GM19240 (cell line): ENCODE measurements around a stretch of chr11.

GRCh38 chr11:95092696-95093547, 3.3 kb downstream of the ENDOD1 start:
- RRBS = no CpG with 5 or more reads among the region's 3 CpGs

- RRBS = no CpG with 5 or more reads among the region's 5 CpGs
These were observed 39.8 kb downstream of the ENDOD1 start for GRCh38 chr11:95129333-95129961.

GRCh38 chr11:95229835-95230540, 1.0 kb downstream of the SESN3 start:
- RRBS = 0% methylated on average over 2 of the region's 25 CpGs

DNA sequence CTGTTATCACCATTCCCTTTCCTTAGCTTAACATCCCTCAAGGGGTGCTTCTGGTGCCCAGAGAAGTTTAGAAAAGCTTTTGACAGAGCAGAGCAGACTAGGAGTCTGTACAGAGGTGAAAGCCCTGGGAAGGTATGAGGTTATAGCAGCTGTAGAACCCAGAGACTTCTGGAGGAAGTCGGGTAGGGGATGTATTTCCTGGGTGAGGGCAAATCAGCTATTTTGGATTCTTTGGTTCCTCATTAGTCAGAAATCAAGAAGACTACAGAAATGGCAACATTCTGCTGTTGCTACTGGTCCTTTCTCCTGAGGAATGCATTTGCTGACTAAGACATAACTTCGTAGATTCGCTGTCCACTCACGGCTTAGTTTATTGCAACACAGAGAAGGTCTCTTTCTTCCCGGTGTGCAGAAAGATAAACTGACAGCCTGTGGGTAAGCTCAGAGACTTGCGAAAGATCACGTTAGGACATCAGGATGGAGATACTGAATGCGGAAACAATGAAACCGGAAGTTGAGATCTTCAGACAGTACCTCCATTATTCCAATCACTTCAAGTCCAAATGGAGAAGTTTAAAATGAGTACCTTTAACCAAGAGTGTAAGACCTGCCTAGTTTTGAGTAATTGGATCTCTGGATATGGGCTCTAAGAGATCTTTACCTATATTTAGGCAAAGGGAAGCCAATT, 25.4 kb upstream of the SESN3 start:
- RRBS = 61% methylated on average over 3 of the region's 9 CpGs

GRCh38 chr11:95495538-95496263, 264.7 kb upstream of the SESN3 start:
- RRBS = no CpG with 5 or more reads among the region's 5 CpGs

- RRBS = no CpG with 5 or more reads among the region's 5 CpGs
These were observed 78.4 kb downstream of the FAM76B start for GRCh38 chr11:95711181-95711515.

GRCh38 chr11:95876634-95877212, 47.2 kb downstream of the MTMR2 start:
- RRBS = no CpG with 5 or more reads among the region's 2 CpGs

DNA sequence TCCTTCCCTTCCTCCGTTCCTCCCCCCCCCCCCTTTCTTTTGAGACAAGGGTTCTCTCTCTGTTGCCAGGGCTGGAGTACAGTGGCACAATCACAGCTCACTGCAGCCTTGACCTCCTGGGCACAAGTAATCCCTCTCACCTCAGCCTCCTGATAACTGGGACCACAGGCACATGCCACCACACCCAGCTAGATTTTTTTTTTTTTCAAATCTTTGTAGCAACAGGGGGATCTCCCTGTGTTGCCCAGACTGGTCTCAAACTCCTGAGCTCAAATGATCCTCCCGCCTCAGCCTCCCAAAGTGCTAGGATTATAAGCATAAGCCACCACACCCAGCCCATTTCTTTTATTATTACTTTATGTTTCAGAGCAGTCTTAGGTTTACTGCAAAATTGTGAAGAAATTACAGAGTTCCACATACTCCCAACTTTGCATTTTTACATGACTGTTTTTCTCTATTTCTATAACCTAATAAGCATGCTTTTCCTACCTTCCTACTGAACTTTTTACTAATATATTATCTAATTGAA, 159.6 kb downstream of the MAML2 start:
- RRBS = no CpG with 5 or more reads among the region's 2 CpGs

- RRBS = no CpG with 5 or more reads among the region's 1 CpG
These were observed 134.7 kb downstream of the MAML2 start for GRCh38 chr11:96208151-96208769.

DNA sequence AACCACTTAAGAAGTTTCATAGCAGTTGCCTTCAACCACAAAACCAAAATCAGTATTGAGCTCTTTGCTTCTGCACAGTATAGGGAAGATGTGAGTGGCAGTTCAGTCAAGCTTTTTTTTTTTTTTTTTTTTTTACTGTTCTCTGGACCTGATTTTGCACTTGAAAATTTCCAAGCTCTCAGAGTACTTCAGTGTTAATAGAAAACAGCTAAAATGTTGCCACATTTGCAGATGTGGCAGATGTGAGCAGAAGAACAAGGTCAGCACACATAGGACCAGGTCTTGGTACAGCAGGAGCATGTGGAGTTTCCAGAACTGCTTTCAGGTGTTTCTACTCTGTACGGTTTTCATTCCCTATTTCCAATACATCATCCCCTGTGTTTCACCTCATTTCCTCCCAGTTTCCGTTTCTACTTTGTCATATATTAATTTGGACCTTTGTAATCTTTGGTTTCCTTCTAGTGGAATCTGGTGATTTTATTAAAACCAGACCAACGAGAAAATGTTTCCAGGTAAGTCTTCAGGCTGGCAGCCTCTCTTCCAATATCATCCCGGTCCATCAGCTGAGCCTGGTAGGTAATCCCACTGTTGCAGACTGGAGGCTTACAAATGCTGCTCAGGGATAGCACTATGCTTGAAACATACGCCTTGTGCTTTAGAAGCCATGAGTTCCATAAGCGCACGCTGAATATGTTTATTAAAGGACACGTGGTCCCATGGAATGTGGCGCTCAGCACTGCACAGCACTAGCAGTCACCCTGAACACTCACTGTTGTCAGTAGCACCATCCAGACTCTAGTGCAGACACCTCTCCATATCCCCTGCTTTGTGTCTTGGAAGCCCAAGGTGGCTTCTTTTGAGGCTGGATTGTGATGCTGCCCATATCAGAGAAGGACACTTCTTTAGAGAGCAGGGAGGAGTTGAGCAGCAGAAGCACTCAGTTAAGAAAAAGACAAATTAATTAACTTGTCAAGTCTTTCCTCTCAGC, 121.1 kb downstream of the MAML2 start:
- RRBS = no CpG with 5 or more reads among the region's 9 CpGs

- RRBS = no CpG with 5 or more reads among the region's 2 CpGs
These were observed 83.9 kb downstream of the MAML2 start for GRCh38 chr11:96259187-96259408.

DNA sequence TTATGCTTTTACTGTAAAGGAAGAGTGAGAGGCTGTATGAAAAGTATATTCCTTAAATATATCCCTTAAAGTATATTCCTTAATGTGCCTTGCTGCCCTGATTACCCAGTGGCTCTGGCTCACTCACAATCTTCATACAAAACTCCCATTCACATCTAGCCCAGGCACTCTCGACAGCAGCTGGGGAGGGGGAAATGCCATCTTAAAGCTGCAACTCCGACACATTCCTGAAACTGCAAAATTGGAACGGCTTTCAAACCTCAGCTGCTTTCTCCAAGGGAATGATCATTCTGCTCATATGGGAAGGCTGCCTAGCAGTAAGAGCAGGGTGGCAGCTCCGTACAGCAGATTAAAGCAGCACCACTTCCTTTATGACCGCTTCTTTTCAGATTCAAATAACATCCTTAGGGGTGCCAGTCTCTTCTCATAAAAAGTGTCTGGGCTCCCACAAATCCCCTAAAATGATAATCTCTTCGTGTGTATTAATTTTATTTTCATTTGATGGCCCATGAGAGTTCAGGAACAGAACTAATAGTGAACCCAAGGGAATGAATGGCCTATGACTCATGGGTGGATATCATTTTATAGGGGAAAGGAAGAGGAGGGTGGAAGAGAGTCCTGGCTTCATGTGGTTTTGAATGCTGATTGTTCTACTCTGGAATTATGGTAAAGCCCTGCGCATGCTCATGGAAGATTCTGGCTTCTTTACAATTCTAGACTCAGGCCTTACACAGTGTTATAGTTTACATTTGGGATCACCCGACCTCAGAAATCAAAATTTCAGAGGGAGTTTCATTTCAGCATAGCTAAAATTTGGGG, 35.4 kb downstream of the MAML2 start:
- RRBS = no CpG with 5 or more reads among the region's 8 CpGs

DNA sequence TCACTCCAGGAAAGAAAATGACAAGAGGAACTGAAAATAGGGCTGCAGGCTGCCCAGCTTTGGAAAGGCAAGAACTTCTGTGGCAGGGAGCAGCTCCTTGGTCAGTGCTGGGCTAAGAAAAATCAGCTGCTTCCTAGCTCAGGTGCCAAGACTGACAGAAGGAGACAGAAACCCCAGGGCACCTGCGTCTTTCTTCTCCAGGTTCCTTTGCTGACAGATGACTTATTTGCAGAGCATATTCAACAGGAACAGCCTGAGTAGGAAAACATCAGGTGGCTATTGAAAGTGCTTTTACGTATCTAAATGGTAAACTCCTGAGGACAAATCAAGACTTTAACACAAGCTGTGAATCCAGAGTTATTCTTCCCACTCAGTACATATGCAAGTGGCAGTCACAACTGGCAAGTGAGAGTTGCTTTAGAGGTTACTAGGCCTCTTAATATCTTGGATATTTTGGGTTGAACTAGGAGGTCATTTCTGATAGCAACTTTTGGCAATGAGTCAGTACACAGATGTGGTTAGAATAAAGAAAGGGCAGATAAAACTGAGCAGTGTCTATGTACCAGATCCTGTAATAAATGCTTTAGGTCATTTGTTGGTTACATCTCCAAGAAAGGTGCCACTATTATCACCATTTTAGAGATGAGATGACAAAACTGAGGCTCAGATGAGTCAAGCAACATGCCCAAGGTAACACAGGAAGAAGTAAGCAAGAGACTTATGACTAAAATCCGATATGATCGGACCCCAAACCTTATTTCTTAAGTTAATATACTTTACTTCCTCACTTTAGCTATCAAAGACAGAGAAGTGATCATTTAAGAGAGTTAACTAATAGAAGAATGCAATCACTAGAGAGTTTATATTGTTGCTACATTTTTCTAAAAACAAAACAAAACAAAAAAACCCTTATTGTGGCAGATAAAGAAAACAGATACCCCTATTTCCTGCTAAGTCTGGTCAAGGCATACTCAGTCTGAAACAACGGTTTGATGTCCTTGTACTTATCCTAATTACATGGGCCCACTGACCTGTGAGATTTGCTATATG, 25.1 kb downstream of the MAML2 start:
- RRBS = no CpG with 5 or more reads among the region's 5 CpGs

- RRBS = no CpG with 5 or more reads among the region's 6 CpGs
These were observed 2.6 kb downstream of the MAML2 start for GRCh38 chr11:96340244-96340906.

DNA sequence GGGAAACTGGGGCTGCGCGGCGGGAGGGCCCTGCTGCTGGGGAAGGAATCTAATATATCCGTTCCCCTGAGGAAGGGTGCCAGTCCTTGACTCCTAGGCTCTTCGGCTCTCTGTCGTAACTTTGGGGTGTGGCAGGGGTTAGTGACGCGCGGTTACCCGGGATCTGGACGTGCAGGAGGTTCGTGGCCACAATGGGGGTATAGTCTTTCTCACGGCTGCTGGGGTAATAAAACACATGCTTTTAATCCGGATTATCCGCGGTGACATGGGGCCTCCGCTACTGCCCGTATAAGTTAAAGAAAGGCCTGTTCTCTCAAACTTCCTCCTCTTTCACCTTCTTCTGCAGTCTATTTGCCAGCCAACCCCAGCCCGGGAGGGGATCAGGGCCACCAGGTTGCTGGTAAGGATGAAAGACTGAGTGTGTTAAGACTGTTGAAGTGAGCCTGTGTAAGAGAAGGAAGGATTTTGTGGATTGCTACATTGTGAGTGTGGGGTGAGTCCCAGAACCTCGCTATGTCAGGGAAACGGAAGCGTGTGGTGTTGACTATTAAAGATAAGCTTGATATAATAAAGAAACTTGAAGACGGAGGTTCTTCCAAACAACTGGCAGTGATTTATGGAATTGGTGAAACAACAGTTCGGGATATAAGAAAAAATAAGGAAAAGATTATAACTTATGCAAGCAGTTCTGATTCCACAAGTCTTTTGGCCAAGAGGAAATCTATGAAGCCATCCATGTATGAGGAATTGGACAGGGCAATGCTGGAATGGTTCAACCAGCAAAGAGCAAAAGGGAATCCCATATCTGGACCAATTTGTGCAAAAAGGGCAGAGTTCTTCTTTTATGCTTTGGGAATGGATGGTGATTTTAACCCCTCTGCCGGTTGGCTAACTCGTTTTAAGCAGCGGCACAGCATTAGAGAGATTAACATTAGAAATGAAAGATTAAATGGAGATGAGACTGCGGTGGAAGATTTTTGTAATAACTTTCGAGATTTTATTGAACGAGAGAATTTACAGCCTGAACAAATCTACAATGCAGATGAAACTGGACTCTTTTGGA, 655 bp downstream of the JRKL start:
- RRBS = 1% methylated on average over 4 of the region's 30 CpGs

GRCh38 chr11:99240535-99241108, 219.9 kb downstream of the CNTN5 start:
- RRBS = no CpG with 5 or more reads among the region's 5 CpGs

DNA sequence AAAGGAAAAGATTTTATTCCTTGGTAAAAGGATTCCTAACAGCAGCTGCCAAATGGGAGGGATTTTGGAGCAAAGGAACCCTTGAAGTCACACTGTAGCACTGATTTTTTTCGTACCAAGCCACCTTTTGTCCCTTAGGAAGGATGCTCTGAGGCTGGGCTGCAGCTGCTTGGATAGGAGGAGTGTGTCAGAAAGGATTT, 2.6 kb downstream of the ARHGAP42 start:
- RRBS = no CpG with 5 or more reads among the region's 1 CpG

DNA sequence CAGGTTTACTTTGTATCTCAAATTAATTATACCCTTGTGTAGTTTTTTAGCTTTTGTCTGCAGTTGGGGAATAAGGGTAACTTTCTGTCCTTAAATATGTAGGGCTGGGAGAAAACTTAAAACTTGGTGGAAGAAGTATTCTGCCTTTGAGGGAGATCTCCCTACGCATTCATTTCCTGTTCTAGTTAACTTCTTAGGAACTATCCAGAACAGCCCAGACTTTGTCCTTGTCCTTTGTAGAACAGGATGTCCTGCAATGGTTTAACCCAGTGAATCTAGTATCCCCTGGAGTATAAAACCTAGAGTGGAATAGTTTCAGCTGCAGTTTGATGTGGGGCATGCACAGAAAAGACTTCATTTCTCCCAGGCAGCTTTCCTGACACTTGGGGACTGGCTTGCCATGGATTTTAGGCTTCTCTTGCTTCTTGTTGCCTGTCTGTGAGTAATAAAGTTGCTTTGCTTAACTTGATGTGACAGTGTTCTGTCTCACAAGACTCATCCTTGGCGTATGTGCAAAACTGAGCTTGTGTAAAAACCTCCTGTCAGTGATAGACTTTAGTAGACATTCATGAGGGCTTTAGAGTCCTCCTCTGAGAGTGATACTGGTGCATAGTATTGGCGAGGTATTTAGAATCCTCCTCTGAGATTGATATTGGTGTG, 28.1 kb downstream of the ARHGAP42 start:
- RRBS = no CpG with 5 or more reads among the region's 3 CpGs

GRCh38 chr11:100715747-100716045, 28.6 kb downstream of the ARHGAP42 start:
- RRBS = no CpG with 5 or more reads among the region's 4 CpGs

GRCh38 chr11:100719259-100719713, 32.2 kb downstream of the ARHGAP42 start:
- RRBS = no CpG with 5 or more reads among the region's 1 CpG